Foreskin keratinocyte (primary cell): ENCODE measurements around a stretch of chr16.

DNA sequence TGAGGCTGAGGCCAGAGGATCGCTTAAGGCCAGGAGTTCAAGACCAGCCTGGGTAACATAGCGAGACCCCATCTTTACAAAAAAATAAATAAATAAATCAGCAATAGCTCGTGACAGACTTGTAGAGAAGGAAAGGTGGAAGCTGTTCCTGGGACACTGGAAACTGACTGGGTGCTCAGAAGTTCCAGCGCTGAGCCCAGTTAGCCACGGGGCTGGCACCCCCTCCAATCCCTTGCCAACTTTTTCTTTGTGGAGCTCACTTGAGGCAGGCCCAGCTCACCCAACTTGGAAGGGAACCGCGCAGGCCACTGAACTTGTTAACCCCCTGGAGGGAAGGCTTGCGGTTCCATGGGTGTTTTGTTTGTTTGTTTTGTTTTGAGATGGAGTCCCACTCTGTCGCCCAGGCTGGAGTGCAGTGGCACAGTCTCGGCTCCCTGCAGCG is 34.3 kb upstream of the NDRG4 start:
- RAMPAGE, total RNA, result no peak

DNA sequence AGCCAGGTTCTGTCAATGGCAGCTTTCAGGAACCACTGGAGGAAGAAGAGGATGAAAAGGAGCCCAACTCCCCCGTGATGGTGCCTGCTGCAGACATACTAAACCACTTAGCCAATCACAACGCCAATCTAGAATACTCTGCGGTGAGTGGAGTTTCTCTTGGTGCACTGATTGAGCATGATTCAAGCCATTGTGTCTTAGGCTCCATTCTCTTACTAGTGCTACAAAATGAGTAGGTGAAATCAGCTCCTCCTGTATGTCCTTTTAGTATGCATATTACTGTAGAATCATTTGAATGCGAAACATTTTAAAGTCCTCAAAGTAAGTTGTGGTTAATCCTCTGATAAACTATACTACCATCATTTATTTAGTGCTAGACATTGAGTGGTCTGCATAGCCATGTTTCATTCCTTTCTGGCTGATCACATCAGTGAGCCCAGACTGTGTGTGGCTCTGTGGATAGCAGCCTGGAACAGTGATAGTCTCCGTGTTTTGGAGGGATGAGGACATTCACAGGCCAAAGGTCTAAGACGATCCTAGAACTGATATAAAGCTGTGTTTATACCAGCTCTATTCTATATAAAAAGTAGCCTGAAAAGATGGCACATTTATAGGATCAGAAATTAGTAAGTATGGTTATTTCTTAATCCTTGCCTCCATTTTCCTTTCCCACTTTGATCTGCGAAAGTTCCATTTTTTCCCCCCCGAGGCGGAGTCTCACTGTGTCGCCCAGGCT is 1.6 kb downstream of the SETD6 start:
- RAMPAGE, total RNA, result no peak

- RAMPAGE, total RNA, result no peak
These were observed 10.6 kb downstream of the GOT2 start for GRCh38 chr16:58723545-58723975.

DNA sequence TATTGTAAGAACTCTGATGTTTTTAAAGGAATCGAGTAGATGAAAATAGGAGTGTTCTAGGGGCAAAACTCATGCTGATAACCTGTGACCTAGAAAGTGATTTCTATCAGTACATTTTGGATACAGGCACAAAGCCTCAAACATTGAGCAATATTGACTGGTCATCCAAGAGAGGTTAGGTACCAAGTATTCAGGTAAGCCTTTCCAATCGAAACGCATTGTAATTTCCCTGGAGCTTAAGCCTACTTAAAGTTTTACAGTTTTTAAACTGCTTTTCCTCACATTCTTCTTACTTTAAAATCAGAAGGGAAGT is 3.4 kb downstream of the GOT2 start:
- RAMPAGE, total RNA, result no peak

- RAMPAGE, total RNA, result no peak
These were observed 960 bp downstream of the GOT2 start for GRCh38 chr16:58733216-58733495.

- RAMPAGE, total RNA, result no peak
These were observed 1225.0 kb downstream of the CDH8 start for GRCh38 chr16:60811104-60811813.

DNA sequence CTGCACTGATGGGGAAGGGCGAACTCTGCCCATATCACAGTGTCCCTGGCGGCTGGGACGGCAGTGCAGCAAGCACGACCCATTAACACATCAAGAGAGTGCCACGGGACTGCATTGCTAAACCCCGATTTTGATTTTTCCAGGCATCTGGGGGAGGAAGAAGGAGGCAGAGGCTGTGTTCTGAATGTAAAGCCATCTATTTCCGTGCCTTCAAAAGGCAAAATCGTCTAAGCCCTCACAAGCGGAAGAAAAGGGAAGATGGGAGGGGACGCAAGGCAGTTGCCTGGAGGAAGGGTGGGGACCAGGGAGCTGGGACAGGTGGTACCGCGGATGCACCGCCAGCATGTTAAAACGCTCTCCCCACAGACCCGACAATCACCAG is 238.9 kb upstream of the CDH5 start:
- RAMPAGE, total RNA, result no peak

- RAMPAGE, total RNA, result no peak
These were observed 118.4 kb upstream of the CDH5 start for GRCh38 chr16:66247944-66248551.

DNA sequence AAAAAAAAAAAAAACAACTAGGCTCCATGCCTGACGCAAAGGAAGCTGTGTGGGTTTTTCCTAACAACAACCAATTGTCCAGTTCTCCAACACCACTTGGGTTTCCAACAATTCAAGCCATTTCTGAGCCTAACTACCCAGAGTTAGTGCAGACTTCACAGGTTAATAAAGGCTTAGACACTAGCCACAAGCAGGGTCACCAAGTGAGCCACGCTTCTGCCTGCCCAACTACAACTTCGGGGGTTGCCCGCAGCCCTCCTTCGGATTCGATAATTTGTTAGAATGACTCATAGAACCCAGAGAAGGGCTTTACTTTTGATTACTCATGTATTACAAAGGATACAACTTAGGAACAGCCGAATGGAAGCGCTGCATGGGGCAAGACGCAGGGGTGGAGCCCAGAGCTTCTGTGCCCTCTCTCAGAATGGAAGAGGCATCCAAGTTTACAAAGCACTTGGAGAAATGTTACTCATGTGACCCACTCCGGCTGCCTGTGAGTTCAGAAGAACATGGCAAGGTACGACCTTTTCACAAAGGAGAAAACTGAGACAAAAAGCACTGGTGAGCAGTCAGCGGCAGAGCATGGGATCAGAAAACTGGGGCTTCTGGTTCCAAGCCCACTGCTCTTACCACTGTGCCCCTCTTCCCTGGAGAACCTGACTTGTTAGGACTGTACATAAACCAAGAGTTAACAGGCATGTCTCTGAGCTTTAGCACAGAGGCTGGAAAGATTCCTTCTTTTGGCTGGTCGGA is 7.5 kb upstream of the CDH5 start:
- RAMPAGE, total RNA, result no peak

- RAMPAGE, total RNA, result no peak
These were observed 12.7 kb downstream of the CDH5 start for GRCh38 chr16:66379077-66379616.

GRCh38 chr16:66400240-66400575 is 26.9 kb upstream of the BEAN1 start:
- RAMPAGE, total RNA, result no peak

DNA sequence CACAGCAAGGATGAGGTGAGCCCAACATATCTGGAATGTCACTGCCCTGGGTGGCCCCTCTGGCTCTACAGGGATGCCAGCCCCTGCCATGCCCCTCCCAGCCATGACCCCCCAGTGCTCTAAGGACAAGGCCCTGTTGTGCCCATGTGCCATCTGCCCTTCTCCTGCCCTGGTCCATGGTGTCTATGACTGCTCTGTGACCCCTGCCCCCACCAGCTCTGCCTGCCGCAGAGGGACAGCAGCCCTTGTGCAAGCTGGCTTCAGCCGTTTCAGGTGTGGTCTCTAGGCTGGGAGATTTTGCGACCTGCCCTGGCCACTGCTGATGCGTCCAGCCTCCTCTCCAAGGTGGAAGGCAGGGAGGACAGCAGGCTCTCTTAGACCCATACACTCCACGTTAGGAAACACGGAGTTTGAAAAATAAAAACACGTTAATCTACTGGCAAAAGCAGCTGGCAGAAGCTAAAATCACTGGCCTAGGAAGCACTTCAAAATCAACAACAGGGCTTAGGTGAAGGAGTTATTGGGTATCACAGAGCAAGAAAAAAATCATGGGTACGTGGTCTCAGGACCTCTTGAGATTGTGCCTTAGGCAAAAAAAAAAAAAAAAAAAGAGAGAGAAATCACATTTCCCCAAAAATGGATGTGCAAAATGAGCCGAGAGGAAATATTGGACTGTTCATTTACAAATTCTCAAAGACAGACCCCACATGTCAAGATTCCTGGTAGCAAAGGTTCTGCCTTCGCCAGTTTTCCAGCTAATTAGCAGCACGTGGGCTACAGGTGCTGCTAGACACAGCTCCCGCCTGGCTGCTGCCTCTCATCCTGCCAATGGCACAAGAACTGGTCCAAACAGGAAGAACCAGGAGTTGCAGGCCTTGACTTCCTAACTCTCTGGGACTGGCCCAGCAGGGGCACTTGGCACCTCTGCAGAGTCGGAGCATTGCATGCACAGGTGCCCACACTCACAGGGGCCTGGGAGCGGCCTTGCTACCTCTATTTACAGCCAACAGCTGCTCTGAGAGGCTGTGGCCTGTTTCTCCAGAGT is 40.0 kb downstream of the TK2 start:
- RAMPAGE, total RNA, result no peak

GRCh38 chr16:66516092-66516686 is 33.7 kb downstream of the TK2 start:
- RAMPAGE, total RNA, result no peak

GRCh38 chr16:66520320-66521180 is 29.4 kb downstream of the TK2 start:
- RAMPAGE, total RNA, result no peak

GRCh38 chr16:66524746-66525601 is 24.9 kb downstream of the TK2 start:
- RAMPAGE, total RNA, result no peak

DNA sequence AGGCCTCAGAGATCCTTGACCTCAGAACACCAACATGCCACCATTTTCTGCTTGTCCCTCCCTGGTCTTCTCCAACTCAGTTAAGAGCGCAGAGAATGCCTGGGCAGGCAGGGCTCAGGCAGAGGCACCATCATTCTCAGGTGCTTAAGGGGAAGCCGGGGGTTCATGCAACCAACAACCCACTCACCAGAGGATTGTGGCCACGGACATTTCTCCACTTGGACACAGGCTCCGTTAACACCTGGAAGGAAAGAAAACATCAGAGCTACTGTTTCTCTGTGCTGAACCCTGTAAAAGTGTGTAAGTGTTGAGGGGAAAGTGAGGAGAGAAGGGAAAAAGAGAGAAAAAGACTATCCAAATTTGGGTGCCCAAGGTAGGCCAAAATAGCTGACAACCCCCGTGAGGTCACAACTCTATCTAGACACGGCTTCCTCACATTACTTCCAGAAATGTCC is 13.1 kb downstream of the TK2 start:
- RAMPAGE, total RNA, result no peak

DNA sequence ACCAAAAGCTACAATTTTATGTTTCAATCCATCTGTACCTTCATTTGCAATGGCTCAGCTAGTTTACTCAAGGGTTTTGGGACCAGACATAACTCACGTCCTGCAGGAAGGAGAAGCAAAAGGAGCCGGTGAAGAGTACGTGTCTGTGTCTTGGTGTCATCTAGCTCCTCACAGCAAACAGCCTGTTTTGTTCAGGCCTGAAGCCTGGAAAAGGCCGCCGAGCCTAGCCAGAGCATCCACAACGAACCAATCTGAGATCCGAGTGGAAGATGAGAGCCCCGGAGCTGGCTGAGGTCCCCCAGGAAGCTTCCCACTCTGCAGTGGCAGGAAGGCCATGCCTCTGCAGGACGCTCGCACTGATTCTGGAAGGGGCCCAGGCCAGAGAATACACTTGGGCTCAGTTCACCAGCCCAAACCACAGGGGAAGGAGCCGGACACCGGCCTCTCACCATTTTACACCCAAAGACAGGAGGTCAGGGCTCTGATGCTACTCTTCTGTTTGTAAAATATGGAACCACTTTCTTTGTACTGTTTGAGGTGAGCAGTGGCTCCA is 10.9 kb downstream of the CMTM3 start:
- RAMPAGE, total RNA, result no peak

DNA sequence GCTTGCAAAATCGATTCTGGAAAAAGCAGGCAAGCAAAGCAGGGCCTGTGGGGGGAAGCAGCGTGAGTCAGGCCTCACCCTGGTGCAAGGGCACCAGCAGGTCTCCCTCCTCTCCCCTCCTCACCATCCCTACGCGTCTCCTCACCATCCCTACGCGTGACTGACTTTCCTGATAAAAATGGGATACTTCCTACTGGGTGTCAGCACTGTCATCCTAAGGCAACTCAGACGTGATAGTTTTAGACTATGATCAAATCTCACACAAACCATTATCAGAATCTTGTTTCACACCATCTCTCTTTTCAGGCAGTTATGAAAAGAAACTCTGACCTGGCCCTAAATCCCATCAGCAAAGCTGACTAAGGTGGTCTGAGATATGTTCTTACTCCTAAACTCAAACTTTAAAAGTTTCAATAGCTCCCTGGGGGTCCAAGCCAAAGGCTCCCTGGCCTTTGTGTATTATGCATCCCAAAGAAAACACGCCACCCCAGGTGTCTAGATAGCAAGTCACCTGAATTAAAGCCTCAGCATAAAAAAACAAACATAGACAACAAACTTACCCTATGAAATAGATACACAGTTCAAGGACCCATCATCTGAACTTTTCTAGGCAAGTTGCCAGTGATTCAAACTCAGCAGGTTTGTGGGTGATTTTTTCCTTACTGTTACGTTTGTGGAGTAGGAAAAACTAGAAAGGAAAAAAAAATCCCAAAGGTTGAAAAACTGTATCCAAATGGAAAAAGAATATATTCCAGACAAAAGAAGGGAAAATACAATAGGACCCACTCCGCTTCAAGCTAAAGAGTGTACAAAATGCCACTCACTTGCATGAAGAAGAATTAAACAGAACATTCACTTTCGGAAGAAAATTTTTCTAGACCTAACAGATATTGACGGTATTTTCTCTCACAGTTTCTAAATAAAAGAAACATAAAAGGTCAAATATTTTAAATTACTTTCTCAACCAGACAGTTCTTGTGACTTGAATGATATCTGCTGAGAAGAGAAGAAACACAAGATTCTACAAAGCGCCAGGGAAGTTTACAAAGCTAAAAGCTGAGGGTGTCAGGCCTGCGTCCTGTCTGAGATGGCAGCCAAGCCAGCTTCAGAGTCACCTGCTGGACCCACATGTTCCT is 12.5 kb downstream of the CMTM3 start:
- RAMPAGE, total RNA, result no peak

- RAMPAGE, total RNA, result no peak
These were observed 14.1 kb downstream of the CMTM3 start for GRCh38 chr16:66618484-66619102.

DNA sequence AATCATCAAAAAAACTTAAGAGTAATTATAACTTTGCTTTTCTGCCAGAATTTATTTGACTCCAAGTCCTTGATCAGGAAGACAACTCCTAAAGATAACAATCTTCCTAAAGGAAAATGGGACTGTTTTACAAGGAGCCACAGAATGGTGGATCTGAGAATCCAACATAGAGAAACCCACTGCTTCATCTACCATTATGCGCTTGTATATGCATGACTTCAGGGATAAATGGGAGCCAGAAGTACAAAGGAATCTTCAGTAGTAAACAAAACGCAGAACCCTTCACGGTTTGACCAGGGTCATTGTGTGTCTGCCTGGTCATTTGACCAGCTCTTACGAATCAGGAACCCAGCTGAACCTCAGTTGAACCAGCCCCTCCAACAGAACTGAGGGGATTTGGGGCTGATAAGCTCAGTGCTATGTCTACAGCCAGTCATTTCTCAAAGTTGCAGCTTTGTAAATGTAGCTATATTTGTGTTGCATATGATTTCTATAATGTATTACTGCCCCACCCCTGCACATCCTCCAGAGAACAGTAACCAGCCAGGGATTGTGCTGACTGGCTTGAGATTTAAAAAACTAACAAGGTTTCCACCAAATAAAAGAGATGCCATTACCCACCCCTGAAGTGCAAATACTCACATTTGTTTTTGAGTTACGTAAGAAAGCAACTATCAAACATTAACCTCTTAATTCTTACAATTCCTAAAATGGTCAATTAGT is 6.4 kb downstream of the CMTM4 start:
- RAMPAGE, total RNA, result no peak